ENCODE results near the gene IRF4.

DNA sequence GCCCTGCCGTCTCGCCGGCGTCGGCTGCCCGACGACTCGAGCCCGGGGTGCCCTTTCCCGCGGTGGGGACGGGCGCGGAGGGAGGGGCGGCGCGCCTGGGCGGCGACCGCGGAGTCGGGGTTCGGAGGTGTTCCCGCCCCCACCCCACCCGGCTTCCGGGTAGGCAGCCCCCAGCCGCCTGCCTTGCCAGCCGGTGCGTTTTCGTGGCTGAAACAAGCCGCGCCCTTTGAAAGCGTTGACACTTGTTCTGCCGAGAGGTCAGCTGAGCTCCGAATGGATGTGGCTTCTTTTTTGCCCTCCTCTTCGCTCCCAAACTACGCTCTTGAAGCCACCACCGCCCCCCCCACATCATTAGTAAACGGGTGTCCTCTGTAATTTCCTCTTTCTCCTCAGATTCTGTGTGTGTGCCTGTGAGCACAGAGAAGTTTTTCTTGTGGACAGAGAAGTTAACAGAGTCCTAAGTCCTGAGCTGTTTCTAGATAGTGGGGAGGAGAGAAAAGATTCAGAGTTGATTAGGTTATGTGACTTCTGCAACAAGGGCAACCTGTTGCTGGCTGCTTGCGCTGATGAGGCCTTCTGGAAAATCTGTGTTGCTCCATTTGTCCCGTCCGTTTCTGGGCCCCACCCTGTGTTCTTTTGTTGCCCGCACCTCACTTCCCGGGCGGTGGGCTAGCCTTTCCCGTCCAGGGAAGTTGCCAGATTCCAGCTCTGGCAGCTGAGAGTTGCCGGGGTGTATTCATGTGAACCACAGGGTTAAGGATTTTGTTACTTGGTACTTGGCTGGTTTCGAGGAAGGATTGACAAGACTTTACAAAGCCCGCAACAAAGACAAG, 534 bp downstream of the DUSP22 start:
- PRO-cap = bidirectional peak, plus-strand start at position 193 of the sequence, minus-strand start at position 116 of the sequence; unidirectional peak, minus-strand start at position 578 of the sequence

GRCh38 chr6:336573-337276, 44.4 kb downstream of the DUSP22 start:
- PRO-cap = no peak

DNA sequence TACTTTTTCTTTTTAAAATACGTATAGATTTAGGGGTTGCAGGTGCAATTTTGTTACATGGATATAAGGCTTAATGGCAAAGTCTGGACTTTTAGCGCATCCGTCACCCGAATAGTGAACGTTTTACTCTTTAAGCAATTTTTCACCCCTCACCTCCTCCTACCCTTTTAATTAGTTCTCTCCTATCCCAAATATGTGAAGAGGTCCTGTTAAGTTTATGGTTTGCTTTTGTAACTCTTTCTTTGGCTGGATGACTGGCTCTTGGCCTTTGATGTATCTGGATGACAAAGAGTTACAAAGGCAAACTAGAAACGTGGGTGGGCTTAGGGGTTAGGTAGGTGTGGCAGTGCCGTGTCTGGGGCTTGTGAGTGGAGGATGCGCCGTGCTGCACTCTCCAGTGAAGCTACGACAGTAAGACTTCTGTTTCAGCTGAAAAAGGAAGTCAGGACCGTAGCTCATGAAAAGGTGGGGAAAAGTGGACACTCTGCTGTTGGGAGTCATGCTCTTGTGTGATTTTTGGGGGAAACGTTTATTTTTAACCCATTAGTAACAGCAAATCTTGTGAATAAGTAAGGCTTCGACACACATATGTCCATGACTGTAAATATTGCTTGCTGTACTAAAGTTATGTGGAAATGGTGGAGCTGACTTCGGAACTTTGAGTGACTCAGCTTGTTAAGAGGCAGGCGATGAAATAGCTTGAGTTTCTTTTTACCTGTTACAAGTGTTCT, 45.5 kb downstream of the DUSP22 start:
- PRO-cap = bidirectional peak, plus-strand start at position 397 of the sequence, minus-strand start at position 399 of the sequence

GRCh38 chr6:362361-363122, 29.0 kb upstream of the IRF4 start:
- PRO-cap = no peak

DNA sequence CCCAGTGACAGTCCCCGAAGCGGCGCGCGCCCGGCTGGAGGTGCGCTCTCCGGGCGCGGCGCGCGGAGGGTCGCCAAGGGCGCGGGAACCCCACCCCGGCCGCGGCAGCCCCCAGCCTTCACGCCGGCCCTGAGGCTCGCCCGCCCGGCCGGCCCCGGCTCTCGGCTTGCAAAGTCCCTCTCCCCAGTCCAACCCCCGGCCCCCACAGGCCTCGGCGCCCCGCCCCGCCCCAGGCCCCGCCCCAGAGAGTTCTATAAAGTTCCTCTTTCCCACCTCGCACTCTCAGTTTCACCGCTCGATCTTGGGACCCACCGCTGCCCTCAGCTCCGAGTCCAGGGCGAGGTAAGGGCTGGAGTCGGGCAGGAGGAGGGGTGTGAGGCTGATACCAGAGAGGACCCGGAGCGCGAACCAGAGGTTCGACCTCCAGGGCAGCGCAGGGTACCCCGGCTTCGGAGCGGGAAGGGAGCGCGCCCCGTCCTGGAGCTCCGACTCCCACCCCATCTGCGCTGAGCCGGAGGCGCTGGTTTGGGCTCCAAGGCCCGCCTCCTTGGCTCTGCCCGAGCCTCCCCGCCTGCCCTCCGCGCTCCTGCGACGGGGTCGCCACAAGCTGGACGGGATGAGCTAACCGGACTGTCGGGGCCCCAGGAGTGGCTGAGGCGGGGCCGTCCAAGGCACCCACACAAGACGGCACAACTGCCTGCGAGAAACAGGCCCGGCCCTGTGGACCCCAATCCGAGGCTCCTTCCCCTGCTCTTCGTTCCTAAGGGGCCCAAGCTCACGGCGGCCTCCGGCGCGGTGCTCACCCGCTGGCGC, at the start of gene IRF4:
Gene IRF4, plus strand, starts transcription at position 285 of the 813 bp plus-strand sequence.
- PRO-cap = bidirectional peak, plus-strand start at position 285 of the sequence, minus-strand start at position 155 of the sequence

- PRO-cap = no peak
Observed at GRCh38 chr6:1063577-1064251, 248.2 kb upstream of the FOXQ1 start.

DNA sequence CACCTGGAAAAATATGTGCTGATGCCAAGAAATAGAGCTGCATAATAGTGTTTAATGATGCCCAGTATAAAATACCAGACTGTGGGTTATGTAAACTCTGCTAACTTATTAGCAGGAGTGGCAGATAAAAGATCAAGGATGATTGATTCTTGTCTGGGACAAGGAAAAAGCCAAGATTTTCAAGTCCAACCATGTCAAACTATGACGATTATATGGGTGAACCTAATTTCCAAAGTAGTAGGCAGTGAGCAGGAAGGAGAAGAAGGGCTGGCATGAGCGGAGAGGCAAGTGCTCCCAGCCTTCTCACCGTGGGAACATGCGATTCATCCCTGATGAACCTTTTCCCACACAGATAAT, 150.6 kb upstream of the FOXQ1 start:
- PRO-cap = no peak

DNA sequence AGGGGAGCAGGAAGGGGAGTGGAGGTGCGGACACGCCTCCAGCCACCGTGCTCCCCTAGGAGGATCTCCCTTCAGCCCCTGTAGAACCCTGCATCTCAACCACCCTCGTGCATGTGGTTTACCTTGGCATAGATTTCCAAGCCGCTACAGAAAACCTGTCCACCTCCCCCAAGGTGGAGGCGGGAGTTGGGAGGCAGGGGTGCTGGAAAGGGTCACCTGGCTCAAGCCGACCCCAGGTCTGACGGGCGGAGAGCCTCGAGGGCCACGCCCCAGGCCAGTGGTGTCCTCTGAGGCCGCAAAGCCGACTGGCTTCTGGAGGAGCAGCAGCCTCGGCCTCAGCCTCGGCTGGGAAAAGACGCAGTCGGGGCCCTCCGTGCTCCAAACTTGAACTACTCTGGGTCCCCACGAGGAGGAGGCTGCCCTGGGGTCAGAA, 6.4 kb upstream of the FOXF2 start:
- PRO-cap = no peak

DNA sequence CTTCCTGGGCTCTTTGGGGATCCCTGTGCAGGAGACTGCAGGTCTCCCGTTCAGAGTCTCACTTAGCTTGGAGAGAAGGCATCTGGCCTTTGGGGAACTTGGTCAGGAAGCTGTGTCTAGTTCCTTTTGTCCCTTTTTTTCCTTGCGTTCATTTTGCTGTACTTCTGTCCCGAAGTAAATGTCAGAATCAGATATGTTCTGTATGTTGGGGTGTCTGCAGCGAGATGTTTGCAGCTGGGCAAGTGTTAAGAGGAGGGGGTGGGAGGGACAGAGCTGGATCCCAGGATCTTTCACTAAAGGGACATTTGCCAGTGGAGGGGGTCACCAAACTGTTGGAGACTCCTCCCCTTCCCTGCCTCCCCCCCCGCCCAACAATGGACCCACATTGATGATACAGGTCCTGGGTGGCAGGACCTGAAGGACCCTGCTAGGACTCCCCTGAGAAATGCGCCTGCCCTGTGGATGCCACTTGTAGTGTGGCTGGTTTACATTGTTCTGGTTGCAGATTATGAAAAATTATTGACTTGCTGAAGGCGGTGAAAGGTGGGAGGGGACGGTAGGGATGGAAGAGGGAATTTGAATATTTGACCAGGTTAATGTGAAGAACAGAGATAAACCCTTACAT, 2.1 kb downstream of the FOXF2 start:
- PRO-cap = no peak

- PRO-cap = no peak
Observed at GRCh38 chr6:1603676-1604895, 5.6 kb upstream of the FOXC1 start.

DNA sequence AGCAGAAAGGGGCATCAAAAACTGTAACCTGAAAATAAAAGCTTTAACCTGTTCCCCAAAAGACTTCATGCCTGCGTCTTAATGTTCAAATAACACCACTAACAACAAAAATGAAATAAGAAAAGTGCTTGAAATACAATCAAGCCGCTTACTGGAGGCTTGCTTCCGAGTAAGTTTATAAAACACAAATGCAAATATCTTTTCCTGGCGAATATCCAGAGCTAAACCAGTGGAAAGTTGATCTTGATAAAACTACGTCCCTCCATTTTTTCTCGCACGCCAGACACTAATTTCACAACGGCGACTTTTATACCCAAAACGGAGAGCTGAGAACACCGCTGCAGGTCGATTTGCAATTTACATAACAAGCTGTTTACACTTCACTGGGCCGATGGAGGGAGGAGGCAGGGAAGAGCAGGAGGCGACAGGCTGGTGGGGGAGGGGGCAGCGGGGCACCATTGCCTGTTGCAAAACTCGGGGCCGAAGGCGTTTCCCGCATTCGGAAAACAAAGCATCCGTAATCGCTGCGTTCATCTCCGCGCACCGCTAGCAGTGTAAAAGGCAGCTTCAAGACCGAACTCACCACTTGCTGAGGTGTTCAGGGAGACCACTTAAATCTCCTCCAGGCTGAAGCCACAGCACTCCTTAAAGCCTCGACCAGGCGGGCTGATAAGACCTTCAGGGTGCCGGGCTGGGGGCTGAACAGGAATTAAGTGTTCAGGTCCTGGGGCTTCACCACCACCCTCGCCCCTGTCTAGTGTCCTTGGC, 2.2 kb upstream of the FOXC1 start:
- PRO-cap = no peak

DNA sequence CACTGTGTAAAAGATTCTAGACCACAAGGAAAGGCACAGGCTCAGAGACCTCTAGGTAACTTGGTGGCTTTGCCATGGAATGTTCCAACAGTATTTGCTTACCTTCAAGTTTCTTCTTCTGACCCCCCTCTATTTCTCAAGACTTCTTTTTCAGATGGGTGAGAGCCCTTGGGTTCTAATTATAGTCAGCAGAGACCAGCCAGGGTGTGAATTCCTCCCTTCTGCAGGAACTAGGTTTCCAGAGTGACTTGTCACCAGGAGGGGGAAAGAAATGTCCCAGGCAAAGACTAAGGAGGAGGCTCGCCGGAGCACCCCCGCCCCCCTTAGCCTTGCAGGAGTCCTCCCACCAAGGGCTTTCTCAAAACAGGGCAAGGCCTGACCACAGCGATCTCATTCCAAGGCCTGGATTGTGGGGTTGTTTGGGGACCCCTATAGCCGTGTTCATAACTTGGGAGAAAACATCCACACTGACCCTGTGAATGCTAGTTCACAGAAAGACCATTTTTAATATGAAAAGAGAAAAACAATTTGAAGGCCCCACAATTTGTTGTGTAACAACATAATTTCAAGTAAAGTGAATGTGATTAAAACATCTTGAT, 13.7 kb downstream of the FOXC1 start:
- PRO-cap = no peak

- PRO-cap = no peak
Observed at GRCh38 chr6:1938635-1939308, 306.6 kb downstream of the GMDS start.

- PRO-cap = no peak
Observed at GRCh38 chr6:1942696-1943752, 302.4 kb downstream of the GMDS start.

- PRO-cap = no peak
Observed at GRCh38 chr6:2021473-2021875, 223.9 kb downstream of the GMDS start.

- PRO-cap = no peak
Observed at GRCh38 chr6:2103873-2104295, 141.5 kb downstream of the GMDS start.

DNA sequence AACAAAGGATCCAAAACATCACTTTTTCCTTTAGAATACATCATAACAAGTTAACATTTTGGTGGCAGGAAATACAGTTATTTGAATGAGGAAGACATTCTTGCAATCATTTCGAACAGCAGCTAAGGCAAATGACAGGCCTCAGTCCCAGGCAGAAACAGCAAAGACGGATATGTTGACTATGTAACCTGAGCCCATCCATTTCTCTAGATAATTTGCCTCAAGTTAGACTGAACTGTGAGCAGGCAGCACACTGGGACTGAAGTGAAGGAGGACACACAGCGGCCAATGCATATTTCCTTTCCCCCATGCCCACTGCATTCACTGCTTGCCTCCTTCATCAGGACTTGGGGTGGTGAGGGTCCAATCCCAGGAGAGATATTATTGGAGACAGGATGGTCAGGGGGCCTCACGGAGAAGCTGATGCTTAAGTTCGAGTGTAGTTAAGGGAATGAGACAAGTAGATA, 136.4 kb downstream of the GMDS start:
- PRO-cap = no peak

DNA sequence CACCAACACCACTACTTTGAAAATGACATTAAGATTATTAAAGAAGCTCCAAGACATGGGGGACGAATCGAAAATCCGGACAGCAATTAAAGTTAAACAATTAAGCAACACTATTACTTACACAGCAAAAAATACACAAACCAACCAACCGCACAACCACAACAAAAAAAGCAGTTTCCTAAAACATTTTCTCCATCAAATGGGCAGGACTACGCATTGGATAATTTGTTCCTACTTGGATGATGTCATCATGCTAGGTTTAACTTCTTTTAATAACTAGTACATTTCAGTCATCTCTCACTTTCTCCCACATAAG, 134.4 kb downstream of the GMDS start:
- PRO-cap = no peak

GRCh38 chr6:2203153-2203674, 42.2 kb downstream of the GMDS start:
- PRO-cap = no peak

- PRO-cap = no peak
Observed at GRCh38 chr6:2211101-2211637, 34.2 kb downstream of the GMDS start.